SJCRH30 (cell line): ENCODE measurements around a stretch of chr3.

- RAMPAGE, long total RNA: no peak
These were observed 56.1 kb downstream of the CACNA2D2 start for GRCh38 chr3:50446966-50448013.

- RAMPAGE, long total RNA: no peak
These were observed 1.1 kb downstream of the CISH start for GRCh38 chr3:50610191-50611236.

DNA sequence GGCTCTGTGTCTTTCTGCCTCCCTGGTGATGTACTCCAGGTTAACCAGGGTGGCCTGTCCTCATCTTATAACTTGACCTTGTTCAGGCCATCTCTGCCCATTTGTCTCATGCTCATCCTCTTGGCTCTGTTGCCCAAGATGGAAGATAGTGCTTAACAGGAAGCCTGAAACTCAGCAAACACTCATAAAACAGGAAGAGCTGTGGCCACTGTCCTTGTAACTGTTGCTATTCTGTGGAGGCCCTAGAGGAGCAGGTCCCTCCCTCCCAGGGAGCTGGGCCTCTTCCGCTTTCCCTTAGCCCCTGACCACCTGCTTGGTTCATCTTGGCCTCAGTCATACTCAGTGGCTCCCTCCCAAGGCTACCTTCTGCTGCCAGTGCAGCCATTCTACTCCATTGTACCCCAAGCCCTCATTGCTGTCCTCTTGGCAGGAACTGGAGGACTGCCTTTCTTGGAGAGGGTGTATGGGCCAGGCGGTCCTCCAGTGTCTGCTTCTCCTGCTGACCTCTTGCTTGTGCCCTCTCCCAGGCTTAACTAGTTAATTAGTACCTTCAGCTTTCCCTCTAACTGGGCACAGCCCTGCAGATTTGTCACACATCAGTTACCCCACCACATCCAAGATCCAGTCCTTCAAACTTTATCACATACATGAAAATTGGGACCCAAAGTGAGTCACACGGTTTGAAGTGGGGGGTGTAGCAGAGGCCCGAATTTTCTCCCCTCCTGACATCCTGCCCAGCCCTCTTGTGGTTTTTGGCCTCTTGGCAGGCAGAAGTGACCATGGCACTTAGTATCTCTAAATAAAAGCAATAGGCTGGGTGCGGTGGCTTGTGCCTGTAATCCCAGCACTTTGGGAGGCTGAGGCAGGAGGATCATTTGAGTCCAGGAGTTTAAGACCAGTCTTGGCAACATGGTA, 3.7 kb downstream of the MAPKAPK3 start:
- RAMPAGE, long total RNA: no peak

- RAMPAGE, long total RNA: no peak
These were observed 349.9 kb downstream of the DOCK3 start for GRCh38 chr3:51024533-51025204.

DNA sequence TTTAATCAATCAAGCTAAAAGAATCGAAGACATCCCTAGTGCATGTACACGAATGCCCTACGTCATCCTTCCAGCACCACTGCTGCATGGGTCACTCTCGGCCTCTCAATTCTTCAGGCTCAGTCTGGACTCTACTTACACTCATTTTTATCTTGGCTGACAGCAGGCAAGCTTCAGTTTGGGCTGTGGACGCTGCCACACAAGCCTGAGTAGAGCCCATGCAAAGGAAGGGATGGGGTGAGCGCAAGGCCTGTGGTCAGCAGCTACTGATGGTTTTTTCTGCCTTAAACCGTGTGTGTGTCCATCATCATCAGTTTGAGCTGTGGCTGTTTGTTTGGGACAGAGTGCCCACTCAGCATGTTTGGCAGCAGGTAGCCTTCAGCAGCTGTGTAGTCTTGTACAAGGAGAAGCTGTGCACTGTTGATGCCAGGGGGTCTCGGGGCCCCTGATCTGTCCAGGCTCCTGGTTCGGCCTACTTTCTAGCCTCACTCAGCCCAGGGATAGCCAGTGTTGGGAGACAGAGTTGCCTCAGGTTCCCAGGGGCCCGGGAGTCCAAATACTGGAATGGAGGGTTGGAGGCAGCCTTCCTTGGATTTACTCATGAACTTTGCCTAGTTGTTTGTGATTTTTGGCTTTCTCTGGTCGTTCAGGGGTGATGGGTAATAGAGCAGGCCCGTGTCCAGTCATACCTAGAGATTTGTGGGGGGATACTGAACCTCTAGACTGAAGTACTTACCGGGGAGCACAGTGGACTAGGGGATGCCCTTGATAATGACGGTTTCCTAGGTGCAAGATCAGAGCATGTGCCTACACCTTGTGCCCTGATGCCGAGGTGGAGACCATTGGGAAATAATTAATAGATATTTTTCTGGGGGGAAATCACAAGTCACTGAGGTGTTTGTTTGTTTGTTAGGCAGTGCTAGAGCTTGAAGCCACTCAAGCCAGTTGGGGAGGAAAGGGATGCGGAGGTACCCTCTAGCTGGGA, 3.6 kb downstream of the RBM15B start:
- RAMPAGE, long total RNA: no peak

DNA sequence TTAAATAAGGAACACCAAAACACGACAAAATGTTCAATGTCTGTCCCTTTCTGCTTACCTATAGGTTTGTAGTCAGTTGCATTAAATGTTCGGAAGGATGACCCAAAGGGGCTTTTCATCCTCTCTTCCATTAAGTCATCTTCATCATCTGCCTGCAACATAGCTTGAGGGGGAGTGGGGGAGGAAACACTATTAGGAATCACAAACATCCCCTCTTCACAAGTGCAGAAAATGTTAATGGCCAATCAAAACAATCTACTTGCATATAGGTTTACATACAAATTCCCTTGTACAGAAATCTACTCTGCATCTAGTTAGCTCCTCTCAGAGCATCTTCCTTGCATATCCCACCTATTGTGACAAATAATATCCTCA, 22.1 kb downstream of the RBM15B start:
- RAMPAGE, long total RNA: no peak

DNA sequence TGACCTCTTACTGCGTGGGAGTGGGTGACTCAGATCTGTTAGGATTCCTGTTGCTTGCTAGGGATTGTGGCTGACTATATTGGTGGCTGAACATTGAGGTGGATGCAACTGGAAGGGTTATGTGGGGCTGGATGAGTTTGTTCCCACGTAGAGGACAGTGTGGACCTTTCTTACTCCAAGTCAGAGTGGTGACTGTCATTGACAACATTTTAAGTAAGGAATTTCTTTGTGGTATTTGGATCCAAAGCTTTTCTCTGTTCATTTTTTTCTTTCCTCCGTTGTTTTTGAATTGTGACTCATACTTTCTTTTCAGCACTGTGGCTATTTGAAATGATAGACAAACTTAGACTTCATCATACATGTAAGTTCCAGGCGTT, 1.2 kb downstream of the RAD54L2 start:
- RAMPAGE, long total RNA: no peak

- RAMPAGE, long total RNA: no peak
These were observed 41.8 kb downstream of the RAD54L2 start for GRCh38 chr3:51580290-51580779.

DNA sequence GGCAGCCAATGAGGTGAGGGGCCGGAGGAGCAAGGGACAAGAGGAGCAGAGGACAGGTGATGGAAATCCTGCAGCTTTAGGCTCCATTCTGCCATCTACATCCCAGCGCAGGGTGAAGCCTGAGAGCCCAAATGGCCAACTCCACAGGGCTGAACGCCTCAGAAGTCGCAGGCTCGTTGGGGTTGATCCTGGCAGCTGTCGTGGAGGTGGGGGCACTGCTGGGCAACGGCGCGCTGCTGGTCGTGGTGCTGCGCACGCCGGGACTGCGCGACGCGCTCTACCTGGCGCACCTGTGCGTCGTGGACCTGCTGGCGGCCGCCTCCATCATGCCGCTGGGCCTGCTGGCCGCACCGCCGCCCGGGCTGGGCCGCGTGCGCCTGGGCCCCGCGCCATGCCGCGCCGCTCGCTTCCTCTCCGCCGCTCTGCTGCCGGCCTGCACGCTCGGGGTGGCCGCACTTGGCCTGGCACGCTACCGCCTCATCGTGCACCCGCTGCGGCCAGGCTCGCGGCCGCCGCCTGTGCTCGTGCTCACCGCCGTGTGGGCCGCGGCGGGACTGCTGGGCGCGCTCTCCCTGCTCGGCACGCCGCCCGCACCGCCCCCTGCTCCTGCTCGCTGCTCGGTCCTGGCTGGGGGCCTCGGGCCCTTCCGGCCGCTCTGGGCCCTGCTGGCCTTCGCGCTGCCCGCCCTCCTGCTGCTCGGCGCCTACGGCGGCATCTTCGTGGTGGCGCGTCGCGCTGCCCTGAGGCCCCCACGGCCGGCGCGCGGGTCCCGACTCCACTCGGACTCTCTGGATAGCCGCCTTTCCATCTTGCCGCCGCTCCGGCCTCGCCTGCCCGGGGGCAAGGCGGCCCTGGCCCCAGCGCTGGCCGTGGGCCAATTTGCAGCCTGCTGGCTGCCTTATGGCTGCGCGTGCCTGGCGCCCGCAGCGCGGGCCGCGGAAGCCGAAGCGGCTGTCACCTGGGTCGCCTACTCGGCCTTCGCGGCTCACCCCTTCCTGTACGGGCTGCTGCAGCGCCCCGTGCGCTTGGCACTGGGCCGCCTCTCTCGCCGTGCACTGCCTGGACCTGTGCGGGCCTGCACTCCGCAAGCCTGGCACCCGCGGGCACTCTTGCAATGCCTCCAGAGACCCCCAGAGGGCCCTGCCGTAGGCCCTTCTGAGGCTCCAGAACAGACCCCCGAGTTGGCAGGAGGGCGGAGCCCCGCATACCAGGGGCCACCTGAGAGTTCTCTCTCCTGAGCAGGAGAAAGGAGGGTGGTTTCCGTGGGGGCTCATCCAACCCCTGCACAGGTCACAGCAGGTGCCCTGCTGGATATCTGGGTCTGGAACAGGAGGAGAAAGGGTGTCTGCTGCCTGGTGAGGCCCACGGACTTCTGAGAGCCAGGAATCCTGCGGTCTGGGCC, 842 bp downstream of the GPR62 start:
- RAMPAGE, long total RNA: no peak

DNA sequence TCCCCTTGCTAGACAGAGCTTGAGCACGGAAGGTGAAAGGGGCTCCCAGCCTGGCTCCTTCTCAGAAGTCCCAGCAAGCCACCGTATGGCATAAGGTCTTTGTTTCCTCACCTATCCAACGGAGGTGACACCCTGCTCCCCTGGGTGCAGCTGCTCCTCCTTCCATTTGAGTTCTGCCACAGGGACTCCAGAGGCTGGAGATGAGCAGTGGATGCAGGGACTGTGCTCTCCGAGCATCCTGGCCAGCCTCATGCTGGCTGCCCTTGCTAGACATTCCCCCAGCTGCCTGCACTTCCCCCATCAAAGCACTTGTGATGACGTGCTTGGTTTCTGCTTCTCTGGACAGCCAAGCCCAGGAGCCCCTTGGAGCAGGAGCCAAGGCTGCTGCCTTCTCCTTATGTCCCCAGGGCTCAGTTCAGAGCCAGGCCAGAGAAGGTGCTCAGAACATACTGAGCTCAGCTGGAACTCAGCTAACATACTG, 4.5 kb downstream of the PCBP4 start:
- RAMPAGE, long total RNA: no peak

DNA sequence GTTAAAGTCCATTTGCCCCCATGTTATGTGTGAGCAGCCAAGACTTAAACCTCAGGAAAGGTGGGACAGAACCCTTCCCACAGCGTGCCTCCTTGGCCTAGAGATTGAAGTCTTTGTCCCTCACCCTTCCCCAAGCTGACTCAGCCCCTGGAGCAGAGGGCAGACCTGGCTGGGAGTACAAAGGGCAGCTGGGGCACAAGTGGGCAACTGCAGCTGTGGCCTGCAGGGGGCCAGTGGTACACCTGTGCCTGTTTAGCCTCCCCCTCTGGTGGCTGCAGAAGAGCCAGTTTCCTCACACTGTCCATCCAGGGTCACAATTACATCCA, 963 bp upstream of the ACY1 start:
- RAMPAGE, long total RNA: no peak

- RAMPAGE, long total RNA: no peak
These were observed 21.9 kb upstream of the RPL29 start for GRCh38 chr3:52017598-52018088.

- RAMPAGE, long total RNA: no peak
These were observed 27.0 kb upstream of the RPL29 start for GRCh38 chr3:52022403-52023315.

GRCh38 chr3:52023521-52024582, 28.2 kb upstream of the RPL29 start:
- RAMPAGE, long total RNA: no peak

GRCh38 chr3:52140078-52140577, 14.1 kb downstream of the POC1A start:
- RAMPAGE, long total RNA: no peak

- RAMPAGE, long total RNA: no peak
These were observed 20.7 kb upstream of the POC1A start for GRCh38 chr3:52174847-52175329.

DNA sequence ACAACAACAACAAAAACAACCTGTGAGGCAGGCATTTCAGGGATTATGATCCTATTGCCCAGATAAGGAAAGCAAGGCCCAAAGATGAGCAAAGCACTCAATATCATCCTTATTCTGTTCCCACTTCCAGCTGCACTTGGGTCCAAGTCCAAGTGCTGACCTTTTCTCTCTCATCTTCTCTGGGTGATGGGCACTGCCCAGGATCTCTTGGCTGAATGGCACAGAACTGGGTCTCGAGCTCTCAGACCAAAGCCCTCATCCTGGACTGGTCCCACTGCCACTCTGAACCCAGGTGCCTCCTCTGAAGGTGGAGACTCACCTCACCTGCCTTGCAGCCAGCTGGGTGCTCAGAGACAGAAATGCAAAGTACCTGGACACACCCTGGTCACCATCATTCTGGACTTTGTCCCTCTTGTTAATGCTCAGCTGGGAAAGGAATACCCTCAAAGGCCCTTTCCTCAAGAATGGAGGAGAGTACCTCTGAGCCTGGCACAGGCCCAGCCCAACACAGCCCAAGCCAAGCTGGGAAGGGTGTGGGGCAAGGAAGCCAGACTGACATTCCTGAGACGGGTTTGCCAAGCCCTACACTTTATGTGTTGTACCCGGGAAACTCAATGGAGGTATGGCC, 1.1 kb upstream of the ALAS1 start:
- RAMPAGE, long total RNA: no peak

DNA sequence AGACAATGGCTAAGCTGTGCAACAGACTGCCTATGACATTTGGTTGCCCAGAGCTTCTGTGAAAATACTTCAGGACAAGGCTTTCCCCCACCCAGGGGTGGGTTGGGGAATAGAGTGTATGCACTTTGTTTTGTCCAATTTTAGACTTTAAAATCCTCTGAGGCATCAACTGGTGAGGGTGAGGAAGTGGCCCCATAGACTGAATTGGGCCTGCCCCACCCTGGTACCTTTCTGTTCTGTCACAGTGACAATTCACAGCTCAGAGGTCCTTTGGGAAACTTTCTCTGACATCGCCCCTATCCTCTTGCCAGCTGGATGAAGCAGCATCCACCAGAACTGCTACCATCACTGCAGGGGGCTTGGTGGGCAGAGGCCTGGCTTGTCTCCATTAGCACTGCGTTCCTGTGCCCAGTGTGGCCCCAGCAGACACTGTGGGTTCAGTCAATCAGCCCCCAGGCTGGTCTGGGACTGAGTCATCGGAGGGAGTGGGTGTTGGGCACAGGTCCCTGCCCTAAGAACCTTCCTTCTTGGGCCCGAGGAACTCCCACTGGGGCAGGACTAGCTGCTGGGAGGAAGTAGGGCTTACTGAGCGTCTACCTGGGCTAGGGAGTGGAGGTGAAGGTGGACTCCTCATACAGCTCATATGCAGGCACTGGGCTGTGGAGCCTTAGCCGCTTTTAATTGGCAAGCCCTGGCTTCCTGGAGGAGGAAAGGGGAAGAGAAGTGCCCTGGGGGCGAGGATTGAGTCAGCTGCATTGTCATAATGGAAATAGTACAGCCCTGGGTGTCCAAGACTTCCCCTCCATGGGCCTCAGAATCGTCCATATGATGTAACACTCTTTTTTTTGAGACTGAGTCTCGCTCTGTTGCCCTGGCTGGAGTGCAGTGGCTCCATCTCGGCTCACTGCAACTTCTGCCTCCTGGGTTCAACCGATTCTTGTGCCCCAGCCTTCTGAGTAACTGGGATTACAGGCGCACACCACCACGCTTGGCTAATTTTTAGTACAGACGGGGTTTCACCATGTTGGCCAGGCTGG, 1.5 kb upstream of the PPM1M start:
- RAMPAGE, long total RNA: no peak

- RAMPAGE, long total RNA: no peak
These were observed 11.2 kb downstream of the PPM1M start for GRCh38 chr3:52256766-52257160.

- RAMPAGE, long total RNA: no peak
These were observed 12.5 kb downstream of the GLYCTK start for GRCh38 chr3:52299926-52300678.